ENCODE measurements around the genes BMP2K, FGF5 and RASGEF1B.

DNA sequence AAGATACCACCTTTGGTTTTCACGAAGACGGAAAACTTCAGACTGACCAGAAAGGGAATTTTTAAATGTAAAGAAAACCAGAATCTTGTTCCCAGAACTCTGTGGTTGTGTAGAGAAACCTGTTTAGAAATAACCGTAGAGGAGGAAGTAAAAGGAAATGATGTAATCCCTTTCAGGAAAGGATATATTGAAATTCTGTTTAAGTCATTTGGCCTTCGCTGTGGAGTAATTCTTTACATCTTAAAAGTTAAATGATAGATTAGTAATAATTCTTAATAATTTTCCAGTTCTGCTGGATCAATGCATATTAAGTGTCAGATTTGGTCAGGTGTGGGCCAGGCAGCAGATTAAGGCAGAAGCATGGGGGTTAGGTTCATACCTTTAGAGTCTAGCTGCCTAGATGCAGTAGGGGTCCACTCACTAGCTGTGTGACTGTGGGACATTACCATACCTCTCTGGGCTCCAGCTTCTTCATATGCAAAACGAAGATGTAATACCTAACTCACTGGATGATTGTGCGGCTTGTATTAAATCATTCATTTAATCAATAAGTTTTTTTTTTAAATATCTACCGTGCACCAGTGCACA lies 1.3 kb downstream of the ANXA3 start:
- PRO-cap, 2 experiments, result peak in 1 of 2 experiments; most common minus-strand start position 101 of the sequence (in 1)

DNA sequence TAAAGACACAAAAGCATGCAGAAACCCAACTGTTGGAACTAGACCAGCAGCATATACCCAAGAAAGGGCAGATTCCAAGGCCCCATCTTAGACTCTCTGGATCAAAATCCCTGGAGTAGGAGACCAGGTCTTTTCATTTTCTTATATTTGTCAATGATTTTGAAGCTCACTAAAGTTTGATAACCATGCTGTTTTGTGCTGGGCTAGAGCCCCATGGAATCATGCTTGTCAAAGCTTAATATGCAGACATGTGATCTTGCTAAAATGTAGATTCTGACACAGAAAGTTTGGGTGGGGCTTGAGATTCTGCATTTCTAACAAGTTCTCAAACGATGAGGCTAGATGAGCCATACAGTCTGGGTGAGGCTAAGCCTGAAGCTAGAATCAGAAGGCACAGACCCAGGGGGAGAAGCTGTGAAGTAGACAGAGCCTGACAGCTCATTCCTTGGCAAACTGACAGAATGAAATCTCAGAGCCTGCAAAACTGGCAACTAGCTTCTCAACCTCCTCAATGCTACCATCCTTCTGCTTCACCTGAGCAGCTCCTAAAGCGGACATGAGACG lies 71.3 kb upstream of the BMP2K start:
- PRO-cap, 2 experiments, result no peak in any of the 2 experiments

DNA sequence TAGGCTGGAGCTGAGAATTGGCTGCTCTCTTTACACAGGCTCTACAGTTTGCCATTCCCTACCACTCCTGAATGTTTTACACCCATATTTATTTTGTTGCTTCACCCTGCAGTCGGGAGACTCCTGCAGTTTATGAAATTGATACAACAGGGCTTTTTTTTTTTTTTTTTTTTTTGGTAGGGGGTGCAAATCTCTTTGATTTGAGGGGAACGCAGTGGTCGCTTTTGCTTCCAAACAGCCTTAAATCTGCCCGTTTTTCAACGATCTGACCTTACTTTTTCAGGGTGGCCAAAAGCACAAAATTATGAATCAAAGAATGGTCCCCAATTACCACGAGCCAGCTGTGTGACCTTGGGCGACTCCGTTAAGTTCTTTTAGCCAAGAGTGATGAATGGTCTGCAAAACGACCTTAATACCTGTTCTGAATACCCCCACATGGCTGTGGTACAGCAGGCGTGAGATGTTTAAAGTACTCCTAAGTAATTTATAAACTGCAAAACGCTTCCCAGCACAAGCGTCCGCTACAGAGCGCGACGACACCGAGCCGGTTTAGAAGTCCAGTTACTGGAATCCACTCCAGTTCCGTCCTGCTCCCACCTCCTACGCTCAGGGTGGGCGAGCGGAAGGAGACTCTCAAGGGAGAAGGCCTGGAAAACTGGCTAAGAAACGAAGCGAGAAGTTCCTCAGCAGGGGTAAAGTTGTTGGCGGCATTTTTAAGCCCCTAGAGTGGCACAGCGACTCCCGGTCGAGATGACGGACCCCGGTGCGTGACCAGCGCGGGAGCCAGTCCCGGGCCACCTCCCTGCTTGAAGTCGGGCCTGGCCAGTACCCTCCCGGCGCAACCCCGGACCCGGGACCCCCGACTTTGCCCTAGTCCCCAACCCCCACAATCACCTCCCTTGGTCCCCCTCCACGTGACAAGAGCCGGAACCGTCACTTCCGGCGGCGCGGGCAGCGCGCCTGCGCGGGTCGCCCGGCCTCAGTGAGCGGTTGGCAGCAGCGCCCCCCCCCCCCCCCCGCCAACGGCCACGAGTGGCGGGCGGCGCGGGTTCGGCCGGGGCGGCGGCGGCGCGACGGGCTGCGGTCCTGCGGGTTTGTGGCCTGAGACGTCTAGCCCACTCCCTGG lies 748 bp upstream of the BMP2K start:
- PRO-cap, 2 experiments, result peak in 2 of 2 experiments; most common plus-strand start position 524 of the sequence (in 1); most common minus-strand start position 892 of the sequence (in 2)

DNA sequence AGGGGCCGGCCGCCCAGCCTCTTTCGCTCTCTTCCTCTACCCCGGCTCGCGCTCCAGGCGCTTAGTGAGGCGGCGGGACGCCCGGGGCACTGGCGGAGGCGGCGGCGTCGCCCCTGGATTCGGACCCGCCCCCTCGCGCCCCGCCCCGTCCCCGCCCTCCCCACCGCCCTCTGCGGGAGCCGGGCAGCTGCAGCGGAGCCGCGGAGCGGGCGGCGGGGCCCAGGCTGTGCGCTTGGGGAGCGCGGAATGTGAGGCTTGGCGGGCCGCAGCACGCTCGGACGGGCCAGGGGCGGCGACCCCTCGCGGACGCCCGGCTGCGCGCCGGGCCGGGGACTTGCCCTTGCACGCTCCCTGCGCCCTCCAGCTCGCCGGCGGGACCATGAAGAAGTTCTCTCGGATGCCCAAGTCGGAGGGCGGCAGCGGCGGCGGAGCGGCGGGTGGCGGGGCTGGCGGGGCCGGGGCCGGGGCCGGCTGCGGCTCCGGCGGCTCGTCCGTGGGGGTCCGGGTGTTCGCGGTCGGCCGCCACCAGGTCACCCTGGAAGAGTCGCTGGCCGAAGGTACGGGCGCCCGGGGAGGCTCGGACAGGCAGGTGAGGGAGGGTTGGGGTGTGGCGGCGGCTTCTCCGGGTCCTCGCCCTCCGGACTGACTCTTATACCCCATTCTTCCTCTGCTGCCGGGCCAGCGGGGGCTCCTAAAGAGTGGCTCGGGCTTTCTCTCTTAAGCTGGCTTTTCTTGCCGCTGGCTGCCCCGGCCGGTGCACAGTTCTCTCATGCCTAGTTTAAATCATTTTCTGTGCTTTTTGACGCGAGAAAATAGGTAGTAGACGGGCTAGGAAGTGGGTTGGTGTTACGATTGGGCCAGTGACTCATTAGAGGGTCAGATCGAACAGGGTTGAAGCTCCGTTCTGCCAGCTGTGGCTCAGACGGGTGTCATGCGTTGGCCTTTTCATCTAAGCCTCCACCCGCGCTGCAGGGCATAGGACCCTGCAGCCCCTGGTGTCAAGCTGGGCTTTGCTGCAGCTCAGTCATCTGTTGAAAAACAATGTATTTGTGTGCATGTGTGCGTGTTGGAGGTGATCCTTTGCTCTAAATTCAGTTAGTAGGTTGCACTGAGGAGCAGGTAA lies at the start of gene BMP2K:
BMP2K (plus strand) TSS at position 186 of the 1,123 bp plus-strand sequence.
- PRO-cap, 2 experiments, result peak in 2 of 2 experiments; most common plus-strand start position 186 of the sequence (in 2); most common minus-strand start position 63 of the sequence (in 2)

GRCh38 chr4:78868277-78869596 lies 70.5 kb downstream of the PAQR3 start:
- PRO-cap, 2 experiments, result no peak in any of the 2 experiments

DNA sequence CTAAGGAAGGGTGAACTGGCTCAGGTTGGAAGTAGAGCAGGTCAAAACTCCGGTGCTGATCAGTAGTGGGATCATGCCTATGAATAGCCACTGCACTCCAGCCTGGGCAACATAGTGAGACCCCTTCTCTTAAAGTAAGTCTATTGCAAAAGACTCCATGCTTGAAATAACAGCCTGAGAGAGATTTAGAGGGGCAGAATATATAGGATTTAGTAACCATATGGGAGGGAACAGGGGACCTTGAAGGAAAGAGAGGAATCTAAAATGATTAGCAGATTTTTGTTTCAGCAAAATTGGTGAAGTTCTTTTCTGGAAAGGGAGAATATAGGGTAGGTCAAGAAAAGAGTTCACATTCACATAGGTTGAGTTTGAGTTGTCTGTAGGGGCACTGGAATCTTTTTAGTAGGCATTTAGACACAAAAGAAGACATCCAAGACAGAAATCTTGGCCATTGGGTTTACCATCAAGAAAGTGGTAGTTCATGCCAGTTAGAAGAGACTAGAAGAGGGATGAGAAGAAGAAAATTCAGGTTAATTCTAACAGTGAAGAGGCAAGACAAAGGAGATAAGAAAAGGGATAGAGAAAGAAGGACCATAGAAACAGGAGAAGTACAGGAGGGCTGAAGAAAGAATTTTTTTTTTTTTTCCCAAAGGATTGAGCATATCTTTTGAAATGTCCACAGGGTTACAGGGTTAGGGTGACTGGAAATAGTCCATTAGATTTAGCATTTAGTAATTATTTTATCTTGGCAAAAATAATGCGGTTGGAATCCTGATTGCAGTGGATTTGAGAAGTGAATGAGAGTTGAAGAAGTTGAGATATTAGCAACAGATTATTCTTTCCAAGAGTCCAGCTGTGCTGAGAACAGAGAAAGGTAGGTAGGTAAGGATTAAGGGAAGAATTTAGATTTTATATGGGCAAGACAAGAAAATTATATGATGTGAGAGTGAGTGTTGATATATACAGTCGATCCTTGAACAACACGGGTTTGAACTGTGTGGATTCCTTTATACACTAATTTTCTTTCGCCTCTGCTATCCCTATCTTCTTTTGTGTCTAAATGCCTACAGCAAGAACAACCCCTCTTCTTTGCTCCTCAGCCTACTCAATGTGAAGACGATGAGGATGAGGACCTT lies 39.8 kb downstream of the PAQR3 start:
- PRO-cap, 2 experiments, result no peak in any of the 2 experiments

- PRO-cap, 2 experiments, result no peak in any of the 2 experiments
Measured at GRCh38 chr4:78938290-78938755, 915 bp downstream of the PAQR3 start.

DNA sequence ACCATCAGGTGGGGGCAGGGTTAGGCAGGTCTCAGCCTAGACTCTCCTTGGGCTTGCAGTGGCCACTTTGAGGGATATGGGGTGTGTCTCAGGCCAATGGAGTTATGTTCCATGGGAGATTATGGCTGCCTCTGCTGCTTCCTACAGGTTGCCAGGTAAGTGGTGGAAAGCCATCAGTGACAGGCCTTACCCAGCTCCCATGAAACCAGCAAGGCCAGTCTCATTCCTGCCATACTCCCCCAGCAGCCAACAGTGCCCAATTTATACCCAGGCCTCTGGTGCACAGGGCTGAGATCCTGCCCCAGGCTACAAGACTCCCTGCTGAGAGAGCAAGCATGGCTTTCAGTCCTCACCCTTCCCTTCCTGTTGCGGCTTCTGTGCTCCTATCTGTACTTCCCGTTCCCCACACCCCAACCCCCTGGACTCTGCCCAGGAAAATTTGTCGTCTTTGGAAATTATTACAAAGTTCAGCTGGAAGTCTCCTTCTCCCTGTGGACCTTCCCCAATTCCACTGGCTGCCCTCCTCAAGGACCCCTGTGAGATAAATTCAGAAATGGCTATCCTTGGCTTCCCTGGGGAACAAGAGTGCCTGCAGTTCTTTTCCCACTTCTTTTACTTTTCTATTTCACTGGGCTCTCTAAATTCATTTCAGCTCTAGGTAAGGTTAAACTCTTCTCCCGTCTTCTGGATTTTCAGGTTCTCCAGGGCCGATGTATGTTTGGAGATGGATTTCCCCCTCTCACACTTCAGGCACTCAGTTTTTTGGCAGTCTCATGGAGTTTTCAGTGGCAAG lies 84.1 kb upstream of the GK2 start:
- PRO-cap, 2 experiments, result no peak in any of the 2 experiments

DNA sequence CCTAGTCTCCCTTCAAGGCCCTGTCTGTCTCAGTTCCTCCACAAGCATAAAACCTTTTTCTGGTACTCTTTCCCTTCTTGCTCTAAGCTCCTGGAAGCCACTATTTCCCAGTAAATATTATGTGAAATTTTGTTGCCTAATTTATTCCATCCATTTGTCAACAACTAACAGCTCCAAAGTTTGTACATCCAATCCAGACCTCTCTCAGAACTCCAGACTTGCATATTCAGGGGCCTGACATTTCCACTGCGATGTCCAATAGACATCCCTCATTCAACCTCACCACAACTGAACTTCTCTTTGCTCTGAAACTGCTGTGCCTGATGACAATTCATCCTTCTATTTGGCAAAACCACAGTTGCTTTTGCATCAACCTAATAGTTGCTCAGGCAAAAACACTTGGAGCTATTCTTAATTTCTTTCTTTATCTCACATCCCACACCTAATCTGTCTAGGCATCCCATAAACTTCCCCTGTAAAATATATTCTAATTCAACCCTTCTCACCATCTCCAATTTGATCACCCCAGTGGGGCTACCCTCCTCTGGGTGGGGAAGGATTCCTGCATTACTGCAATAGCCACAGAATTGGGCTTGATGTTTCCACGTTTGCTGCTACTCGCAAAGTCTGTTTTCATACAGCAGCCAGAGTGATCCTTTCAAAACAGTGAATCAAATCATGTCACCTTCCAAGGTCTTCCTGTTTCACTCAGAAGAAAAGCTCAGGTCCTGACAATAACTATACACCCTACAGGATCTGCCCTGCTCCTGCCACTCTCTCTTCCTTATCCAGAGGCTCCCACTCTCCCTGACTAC lies 56.4 kb downstream of the ANTXR2 start:
- PRO-cap, 2 experiments, result no peak in any of the 2 experiments

- PRO-cap, 2 experiments, result no peak in any of the 2 experiments
Measured at GRCh38 chr4:80069436-80070250, 3.4 kb downstream of the ANTXR2 start.

GRCh38 chr4:80071846-80072925 lies 843 bp downstream of the ANTXR2 start:
- PRO-cap, 2 experiments, result peak in 2 of 2 experiments; most common plus-strand start chr4:80072832 (in 2); most common minus-strand start chr4:80072790 (in 2)

GRCh38 chr4:80184077-80185118 lies 12.9 kb upstream of the PRDM8 start:
- PRO-cap, 2 experiments, result peak in 2 of 2 experiments; most common minus-strand start chr4:80184130 (in 1)

DNA sequence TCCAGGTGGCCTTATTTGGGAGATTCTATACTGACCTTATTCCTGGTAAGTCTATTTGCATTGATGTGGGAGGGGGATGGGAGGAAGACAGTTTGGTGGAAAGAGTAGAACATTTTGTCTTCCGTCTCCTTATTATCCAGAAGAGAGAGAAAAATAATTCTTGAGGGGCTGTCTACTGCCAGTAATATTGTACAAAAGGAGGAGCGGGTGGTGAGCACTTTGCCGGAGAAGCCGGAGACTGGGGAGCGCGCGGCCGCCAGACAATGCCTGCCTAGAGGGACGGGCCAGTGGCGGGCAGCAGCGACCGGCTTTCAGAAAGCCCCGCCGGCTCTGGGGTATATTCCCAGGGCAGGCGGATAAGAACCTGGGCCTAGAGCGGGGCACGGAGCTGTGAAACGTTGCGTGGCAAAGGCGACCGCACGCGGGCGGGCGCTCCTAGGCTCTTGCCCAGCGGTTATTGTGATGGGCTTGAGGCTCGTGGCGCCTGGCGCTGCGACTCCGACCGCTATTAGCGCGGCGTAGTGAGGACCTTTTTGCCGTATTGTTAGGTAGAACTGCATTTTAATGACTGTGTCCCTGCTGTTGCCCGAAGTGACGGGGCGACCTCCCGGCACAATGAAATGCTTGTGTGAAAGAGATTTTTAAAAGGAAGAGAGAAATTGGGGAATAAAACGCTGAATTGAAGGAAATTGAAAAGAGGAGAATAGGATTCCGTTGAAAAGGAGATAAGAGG lies 582 bp downstream of the PRDM8 start:
- PRO-cap, 2 experiments, result no peak in any of the 2 experiments

DNA sequence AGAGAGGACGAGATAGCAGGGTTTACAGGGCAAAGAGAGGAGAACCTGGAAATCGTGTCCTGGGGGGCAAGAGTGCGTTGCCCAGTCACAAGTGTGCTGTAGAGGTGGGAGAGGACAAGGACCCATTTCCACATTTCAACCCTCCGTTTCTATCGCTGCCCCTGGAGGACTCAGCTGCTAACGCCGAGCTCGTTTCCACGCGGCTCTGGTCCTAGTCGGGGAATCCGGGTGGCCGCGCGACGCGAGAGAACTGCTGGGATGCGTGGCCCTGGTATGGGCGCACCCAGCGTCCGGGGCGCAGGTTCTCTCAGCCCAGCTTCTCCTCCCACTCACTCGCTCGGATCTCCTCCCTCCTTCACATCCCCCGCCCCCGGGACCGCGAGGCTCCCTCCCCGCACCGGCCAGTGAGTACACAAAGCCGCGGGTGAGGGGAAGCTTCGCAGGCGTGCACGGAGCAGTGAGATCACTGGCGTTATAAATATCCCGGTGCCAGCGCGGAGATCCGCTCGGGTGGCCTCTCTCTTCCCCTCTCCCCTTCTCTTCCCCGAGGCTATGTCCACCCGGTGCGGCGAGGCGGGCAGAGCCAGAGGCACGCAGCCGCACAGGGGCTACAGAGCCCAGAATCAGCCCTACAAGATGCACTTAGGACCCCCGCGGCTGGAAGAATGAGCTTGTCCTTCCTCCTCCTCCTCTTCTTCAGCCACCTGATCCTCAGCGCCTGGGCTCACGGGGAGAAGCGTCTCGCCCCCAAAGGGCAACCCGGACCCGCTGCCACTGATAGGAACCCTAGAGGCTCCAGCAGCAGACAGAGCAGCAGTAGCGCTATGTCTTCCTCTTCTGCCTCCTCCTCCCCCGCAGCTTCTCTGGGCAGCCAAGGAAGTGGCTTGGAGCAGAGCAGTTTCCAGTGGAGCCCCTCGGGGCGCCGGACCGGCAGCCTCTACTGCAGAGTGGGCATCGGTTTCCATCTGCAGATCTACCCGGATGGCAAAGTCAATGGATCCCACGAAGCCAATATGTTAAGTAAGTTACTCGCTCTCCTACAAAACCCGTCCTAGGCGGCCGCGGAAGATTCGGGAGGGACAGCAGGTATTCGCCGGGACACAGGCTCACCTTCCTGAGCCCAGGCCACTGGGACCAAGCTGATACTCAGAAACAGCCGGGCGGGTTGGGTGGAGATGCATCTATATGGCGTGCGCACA lies at the start of gene FGF5:
FGF5 (plus strand) TSS at position 505 of the 1,199 bp plus-strand sequence.
- PRO-cap, 2 experiments, result no peak in any of the 2 experiments

GRCh38 chr4:80492762-80493294 lies 157.3 kb downstream of the CFAP299 start:
- PRO-cap, 2 experiments, result no peak in any of the 2 experiments

DNA sequence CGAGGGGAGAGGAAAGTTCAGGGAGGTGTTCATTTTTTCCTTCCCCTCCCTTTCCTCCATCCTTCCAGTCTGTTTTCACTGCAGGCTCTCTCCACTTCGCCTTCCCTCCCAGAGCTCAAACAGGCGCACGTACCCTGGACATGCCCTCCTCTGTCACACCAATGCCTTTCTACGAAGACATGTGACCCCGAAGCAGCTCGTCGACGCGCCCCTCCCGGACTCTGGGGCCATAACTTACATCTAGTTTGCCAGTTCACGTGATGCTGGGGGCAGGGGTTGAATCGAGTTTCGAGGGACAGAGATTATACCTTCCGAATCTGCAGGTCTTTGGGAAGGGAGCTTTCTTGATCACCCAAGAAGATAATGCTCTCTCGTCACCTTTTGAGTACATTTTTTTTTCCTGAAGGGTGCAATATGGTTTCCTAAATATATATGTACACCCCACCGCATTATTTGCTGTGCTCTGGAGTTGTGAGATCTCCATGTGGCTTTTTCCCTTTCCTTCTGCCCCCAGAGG lies 533 bp upstream of the PRKG2 start:
- PRO-cap, 2 experiments, result no peak in any of the 2 experiments

DNA sequence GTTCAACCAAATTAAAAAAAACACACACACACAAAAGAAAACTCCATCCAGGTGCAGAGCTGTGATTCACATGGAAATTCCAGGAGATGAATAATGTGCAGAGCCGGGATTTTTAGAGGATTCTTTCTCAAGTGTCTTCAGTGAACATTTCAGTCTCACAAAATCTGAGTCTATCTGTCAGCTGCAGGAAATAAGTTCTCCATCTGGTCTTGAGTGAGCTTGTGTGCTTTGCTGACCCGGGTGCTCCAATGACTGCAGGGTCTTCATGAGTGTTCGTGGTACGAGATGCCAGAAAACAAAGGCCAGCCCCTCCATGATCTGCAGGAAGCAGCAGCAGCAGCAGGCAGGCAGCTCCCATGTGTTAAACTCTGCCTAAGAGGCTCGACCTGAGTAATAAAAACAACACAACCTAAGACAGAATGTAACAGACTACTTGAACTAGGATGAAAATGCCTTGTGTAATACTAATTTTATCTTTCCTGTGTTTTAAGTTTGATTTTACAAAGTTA lies 44.2 kb downstream of the RASGEF1B start:
- PRO-cap, 2 experiments, result no peak in any of the 2 experiments

GRCh38 chr4:81471397-81471959 lies at the start of gene RASGEF1B:
TSS of gene RASGEF1B (minus strand) at chr4:81471907.
- PRO-cap, 2 experiments, result peak in 2 of 2 experiments; most common minus-strand start chr4:81471838 (in 2)

DNA sequence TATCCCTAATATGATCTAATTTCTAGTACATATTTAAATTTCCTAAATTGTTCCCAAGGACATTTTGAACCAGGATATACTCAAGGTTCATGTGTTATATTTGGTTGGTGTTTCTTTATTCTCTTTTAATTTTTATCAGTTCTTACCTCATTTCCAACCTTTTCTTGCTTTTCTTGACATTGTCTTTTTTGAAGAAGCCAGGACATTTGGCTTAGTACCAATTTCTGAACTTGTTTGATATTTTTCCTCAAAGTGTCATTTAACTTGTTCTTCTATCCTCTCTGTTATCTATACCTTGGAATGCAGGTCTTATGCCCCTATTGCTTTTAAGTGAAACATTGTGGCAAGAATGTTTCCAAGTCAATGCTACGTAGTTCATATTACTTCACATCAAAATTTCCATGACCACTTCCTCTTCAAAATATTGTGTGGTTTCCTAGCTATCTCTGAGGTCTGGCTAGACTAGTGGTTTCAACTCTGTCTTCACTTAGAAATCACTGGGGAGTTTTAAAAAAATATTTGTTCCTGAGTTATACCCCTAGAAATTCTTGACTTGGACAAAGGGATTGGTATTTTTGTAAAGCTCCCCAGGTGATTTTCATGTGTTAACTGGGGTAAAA lies 20.1 kb upstream of the RASGEF1B start:
- PRO-cap, 2 experiments, result no peak in any of the 2 experiments

DNA sequence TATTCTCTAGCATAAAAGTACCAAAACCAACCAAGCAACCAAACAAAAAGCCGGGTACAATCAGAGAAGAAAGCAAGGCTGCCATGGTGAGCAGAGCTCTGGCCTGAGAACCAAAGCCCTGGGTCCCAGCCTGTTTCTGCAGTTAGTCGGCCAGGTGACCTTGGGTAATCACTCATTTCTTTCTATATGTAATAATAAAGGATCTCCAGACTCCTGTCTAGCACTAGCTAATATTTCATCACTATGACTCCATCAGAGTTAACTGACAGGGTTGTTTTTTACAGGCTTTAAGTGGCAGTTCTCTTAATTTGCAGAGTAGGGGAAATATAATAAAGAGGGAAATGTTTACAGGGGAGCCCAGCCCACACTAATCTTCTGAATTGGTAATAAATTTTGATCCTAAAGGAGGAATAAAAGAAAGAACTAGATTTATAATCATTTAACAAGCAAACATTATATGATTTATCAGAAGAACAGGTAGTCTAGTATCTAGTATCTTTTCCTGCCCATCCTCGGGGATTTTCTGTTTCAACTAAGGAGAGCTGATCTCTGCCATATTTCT lies 34.1 kb upstream of the RASGEF1B start:
- PRO-cap, 2 experiments, result no peak in any of the 2 experiments

Measured in Colon Carcinoma Metastatic in the Lung (tissue), 2 donors.